ENCODE results near the genes ZNF626, ZNF100 and ZNF98.

GRCh38 chr19:19647186-19647778 lies 3.8 kb upstream of the GMIP start:
- PRO-cap, result no peak
- RAMPAGE, long total RNA, result no peak
- RRBS, result 95% methylated on average over 8 of the region's 24 CpGs

DNA sequence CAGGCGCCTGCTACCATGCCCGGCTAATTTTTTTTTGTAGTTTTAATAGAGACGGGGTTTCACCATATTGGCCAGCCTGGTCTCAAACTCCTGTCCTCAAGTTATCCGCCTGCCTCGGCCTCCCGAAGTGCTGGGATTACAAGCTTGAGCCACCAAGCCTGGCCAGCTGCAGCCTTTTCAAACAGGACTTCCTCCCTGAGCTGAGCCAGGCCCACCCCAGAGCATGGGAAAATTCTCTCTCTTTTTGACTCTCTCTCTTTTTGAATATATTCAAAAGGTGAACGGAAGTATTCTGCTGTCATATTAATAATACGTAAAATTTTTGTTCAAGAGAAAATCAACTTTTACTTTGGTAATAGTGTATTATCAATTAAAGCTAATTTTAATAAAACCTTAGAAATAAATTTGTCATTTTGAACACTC lies 562 bp upstream of the ZNF506 start:
- PRO-cap, result no peak
- RAMPAGE, long total RNA, result no peak
- RRBS, result no CpG with 5 or more reads among the region's 8 CpGs

DNA sequence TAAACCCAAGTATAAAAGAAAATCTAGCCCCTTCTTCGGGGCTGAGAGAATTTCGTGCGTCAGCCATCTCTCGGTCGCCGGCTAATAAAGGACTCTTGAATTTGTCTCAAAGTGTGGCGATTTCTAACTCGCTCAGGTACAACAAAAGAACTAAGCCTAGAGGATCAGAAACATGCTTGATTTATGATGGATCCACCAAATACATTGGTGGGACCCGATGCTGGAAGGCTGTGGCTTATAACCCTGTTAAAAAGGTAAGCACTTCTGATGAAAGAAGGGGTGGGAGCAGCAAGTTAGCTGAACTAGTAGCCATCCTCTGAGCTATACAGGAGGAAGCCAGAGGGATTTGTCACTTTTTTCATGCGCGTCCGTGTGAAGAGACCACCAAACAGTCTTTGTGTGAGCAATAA lies 9.3 kb upstream of the ZNF90 start:
- PRO-cap, result no peak
- RAMPAGE, long total RNA, result no peak
- RRBS, result no CpG with 5 or more reads among the region's 12 CpGs

- PRO-cap, result no peak
- RAMPAGE, long total RNA, result no peak
- RRBS, result no CpG with 5 or more reads among the region's 6 CpGs
Measured at GRCh38 chr19:20153282-20154000, 13.6 kb upstream of the ZNF486 start.

GRCh38 chr19:20284473-20284722 lies 117.4 kb downstream of the ZNF486 start:
- PRO-cap, result no peak
- RAMPAGE, long total RNA, result no peak
- RRBS, result no CpG with 5 or more reads among the region's 13 CpGs

DNA sequence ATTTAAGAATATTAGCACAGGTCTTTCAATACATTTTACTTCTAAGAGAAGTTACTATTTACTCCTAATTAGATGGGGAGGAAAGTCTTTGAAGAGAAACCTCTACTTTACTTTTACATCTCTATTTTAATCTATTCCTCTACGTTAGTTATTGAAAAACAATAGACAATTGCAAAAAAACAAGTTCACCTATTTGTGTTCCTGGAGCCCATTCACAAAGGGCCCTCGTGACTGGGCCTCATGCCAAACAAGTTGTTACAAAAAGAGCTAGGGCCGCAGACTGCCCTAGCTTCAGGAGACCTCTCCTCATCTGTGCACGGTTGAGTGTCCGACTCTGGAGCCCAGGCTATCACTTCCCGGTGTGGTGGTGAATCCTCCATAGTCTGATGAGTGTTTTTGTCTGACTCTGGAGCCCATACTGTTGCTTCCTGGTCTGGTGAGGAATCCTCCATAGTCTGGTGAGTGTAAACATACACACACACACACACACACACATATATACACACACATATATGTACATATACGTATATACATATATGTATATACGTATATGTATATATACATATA lies 190.9 kb downstream of the ZNF486 start:
- PRO-cap, result no peak
- RAMPAGE, long total RNA, result no peak
- RRBS, result no CpG with 5 or more reads among the region's 8 CpGs

- PRO-cap, result no peak
- RAMPAGE, long total RNA, result no peak
- RRBS, result no CpG with 5 or more reads among the region's 5 CpGs
Measured at GRCh38 chr19:20367942-20368437, 197.6 kb downstream of the ZNF737 start.

DNA sequence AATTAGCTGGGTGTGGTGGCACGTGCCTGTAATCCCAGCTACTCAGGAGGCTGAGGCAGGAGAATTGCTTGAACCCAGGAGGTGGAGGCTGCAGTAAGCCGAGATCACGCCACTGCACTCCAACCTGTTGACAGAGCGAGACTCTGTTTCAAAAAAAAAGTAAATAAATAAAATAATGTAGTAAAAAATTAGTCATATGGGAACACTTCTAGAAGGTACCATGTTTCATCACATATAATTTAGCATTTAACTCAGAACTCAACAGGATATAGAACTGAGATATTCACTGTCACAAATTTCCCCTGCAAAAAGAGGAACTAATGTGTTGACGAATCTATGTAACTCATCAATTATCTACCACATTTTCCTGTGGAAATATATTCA lies 1.6 kb downstream of the ZNF737 start:
- PRO-cap, result no peak
- RAMPAGE, long total RNA, result no peak
- RRBS, result no CpG with 5 or more reads among the region's 5 CpGs

DNA sequence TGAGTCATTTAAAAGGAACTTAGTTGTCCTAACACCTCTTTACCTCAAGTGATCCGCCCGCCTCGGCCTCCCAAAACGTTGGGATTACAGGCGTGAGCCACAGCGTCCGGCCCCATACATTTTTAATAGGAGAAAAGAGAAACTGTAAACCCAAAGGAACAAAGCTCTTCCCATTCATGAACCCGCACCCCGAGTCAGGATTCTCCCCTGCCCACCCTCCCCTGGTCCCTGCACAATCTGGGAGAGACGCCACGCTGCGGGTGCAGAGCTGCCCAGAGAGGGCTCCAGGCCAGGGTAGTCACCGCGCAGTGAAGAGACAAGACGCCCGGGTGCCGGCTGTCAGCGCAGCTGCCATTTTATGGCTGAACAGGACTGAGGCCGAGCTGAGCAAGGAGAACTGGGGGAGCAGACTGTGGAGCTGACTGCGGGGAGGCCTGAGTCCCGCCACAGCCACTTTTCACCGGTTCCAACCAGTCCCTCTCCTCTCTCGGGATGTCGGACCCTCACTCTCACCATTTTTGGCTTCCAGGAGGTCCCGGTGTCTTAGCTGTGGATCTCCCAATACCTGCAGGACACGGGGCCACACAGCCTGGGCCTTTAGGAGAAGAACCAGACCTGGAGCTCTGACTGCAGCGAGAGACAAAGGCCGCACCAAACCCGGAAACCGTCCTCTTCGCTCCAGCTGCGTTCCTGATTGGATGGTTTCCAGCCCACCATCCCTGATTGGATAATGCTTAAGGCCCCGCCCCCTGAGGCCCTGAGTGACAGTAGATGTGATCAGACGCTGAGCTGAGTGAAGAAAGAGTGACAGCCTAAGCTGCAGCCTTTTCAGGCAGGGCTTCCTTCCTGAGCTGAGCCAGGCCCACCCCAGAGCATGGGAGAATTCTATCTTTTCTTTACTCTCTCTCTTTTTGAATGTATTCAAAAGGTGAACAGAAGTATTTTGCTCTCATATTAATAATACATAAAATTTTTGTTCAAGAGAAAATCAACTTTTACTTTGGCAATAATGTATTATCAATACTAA lies at the start of gene ZNF626:
ZNF626 (minus strand) TSS at position 641 of the 1,027 bp plus-strand sequence.
- PRO-cap, result unidirectional peak, minus-strand start at position 641 of the sequence
- RAMPAGE, long total RNA, result no peak
- RRBS, result 3% methylated on average over 1 of the region's 34 CpGs

GRCh38 chr19:21020828-21021665 lies 590 bp downstream of the ZNF430 start:
- PRO-cap, result no peak
- RAMPAGE, long total RNA, result no peak
- RRBS, result under 1% methylated on average over 2 of the region's 33 CpGs

- PRO-cap, result no peak
- RAMPAGE, long total RNA, result no peak
- RRBS, result no CpG with 5 or more reads among the region's 3 CpGs
Measured at GRCh38 chr19:21087798-21088306, 5.8 kb downstream of the ZNF714 start.

GRCh38 chr19:21143226-21143881 lies 1.5 kb downstream of the ZNF431 start:
- PRO-cap, result no peak
- RAMPAGE, long total RNA, result no peak
- RRBS, result no CpG with 5 or more reads among the region's 6 CpGs

- PRO-cap, result no peak
- RAMPAGE, long total RNA, result no peak
- RRBS, result no CpG with 5 or more reads among the region's 1 CpG
Measured at GRCh38 chr19:21590956-21591283, 85.5 kb downstream of the ZNF429 start.

DNA sequence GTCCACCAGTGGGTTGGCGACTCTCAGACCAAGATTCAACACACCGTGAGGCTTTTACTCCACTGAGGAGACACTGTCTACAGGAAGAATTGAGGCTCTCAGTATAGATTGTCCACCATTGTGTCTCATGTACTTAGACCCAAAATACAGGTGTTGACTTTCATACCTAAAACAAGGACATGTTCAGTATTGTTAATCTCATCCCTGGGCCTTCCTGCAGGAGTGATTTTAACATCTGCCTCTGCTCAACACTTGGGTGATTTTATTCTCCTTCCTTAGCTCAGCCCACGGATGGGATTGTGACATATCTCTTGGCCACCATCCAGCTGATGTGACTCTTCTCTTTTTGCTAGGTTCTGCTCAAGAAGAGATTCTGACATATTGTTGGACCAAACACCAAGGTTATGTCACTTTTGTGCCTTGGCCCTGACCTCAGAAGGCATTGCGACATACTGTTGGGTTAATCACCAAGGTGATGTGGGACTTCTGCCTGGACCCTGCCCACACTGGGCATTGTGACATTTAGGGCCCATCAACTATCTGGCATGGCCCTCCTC lies 88.4 kb downstream of the ZNF429 start:
- PRO-cap, result no peak
- RAMPAGE, long total RNA, result no peak
- RRBS, result no CpG with 5 or more reads among the region's 4 CpGs

GRCh38 chr19:21766699-21767998 lies at the start of gene ZNF100:
Gene ZNF100 (minus strand): TSS chr19:21767579.
- PRO-cap, result no peak
- RAMPAGE, long total RNA, result no peak
- RRBS, result no CpG with 5 or more reads among the region's 54 CpGs

GRCh38 chr19:21835150-21835728 lies 743 bp downstream of the ZNF43 start:
- PRO-cap, result no peak
- RAMPAGE, long total RNA, result no peak
- RRBS, result no CpG with 5 or more reads among the region's 27 CpGs

DNA sequence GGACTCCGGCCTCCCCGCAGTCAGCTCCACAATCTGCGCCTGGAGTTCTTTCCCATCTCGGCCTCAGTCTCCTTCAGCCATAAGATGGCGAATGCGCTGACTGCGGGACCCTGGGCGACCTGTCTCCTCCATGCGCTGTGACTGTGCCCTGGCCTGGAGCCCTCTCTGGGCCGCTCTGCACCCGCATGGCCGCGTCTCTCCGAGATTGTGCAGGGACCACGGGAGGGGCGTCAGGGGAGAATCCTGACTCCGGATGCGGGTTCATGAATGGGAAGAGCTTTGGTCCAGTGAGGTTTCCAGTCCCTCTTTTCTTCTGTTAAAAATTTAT lies 351 bp downstream of the ZNF729 start:
- PRO-cap, result no peak
- RAMPAGE, long total RNA, result no peak
- RRBS, result no CpG with 5 or more reads among the region's 18 CpGs

GRCh38 chr19:22422222-22422652 lies at the start of gene ZNF98:
Gene ZNF98 (minus strand): TSS chr19:22422346.
- PRO-cap, result no peak
- RAMPAGE, long total RNA, result no peak
- RRBS, result no CpG with 5 or more reads among the region's 17 CpGs

DNA sequence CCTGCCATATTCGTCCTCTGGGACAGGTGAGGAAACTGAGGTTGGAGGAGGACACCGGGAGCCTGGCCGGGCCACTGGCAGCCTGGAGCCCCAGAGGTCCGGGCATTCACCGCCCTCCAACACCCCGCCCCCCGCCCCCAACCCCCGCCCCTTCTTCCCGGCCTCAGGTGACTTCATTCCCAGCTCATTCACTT lies 5.1 kb upstream of the ZNF98 start:
- PRO-cap, result no peak
- RAMPAGE, long total RNA, result no peak
- RRBS, result 5% methylated on average over 4 of the region's 9 CpGs

DNA sequence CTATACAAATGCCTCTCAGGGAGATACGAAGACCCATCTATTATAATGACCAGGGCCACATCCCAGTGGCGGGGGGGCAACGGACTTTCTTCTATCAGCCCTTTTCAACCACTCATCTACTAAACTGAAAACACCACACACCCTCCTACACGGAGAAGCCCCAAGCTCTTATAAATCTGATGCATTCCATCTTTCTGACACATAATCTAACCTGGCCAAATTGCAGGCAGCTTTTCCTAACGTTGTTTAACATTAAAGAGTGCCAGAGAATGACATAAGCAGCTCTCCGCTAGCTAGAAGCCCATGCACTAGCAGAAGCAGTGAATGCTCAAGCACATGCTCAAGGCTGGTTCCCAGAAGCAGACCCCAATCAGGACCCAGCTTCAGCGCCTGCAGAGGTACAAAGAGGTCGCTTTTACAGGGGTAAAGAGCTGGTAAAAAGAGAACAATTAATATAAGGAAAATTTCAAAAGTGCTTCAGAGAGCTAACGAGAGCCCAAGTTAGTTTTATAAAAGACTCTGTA lies 104.7 kb upstream of the ZNF98 start:
- PRO-cap, result no peak
- RAMPAGE, long total RNA, result no peak
- RRBS, result no CpG with 5 or more reads among the region's 9 CpGs